CD14-positive monocyte (primary cell): ENCODE data around the genes ZNF776 and ZSCAN1.

- CAGE, long polyA plus RNA: no peak
Measured at GRCh38 chr19:57295087-57295736, 14.9 kb downstream of the ZNF460 start.

- CAGE, long polyA plus RNA: no peak
Measured at GRCh38 chr19:57297559-57298154, 17.4 kb downstream of the ZNF460 start.

GRCh38 chr19:57308068-57308707 is 12.1 kb upstream of the ZNF543 start:
- CAGE, long polyA plus RNA: no peak

DNA sequence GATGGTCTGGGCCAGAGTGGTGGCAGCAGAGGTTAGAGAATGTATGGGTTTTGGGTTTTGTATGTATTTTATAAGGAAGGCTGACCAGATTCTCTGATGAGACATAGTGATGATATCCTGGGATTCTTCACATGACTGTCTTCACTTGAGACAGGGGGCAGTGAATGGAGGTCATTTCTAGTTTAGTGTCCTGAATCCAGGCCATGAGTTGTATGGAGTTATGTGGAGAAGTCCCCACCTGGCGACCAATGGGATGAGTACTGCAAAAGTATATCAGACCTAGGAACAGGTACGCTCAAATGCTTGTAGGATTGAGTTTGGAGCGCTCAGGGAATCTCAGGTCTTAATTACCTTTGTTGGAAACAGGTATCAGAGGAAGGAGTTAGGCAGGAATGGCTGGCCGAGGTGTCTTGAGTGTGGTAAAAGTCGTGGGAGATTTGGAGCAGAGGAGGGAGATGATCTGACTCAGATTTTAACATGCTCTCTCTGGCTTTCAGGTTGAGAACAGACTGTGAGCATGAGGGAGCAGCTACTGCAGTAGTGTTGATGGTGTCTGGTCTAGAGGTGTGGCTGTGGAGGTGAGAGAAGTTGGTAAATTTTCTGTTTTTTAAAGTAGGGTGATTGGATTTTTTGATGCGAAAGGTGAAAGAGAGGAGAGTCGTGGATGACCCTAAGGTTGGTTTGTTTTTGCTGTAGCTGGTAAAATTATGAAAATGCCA is 1.2 kb downstream of the ZNF304 start:
- CAGE, long polyA plus RNA: no peak

DNA sequence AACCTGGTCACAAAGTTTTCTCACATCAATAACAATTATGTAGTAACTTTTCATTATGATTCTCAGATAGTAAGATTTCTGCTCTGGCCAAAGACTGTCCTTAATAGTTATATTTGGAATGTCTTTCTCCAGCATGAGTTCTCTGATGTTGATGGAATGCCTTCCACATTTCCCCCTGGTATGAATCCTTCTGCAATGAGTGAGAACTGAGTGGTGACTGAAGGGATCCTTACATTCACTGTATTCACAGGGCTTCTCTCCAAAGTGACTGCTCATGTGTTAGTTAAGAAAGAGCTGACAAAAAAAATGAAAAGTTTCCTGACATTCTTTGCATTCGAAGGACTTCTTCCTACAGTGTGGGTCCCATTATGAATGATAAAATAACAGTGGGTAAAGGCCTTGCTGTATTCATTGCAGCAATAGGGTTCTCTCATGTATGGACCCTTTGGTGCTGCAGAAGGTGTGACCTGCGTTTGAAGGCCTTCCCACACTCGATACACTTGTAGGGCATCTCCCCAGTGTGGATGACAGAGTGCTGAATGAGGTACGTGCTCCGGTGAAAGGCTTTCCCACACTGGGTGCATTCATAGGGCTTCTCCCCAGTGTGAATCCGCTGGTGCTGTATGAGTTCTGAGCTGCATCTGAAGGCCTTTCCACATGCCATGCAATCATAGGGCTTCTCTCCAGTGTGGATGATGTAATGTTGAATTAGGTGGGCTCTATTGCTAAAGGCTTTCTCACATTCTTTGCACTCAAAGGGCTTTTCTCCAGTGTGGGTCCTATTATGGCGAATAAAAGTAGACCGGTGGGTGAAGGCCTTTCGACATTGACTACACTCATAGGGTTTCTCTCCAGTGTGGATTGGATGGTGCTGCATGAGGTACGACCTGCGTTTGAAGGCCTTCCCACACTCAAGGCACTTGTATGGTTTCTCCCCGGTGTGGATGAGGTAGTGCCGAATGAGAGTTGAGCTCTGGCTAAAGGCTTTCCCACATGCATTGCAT is 12.8 kb downstream of the ZNF550 start:
- CAGE, long polyA plus RNA: no peak

DNA sequence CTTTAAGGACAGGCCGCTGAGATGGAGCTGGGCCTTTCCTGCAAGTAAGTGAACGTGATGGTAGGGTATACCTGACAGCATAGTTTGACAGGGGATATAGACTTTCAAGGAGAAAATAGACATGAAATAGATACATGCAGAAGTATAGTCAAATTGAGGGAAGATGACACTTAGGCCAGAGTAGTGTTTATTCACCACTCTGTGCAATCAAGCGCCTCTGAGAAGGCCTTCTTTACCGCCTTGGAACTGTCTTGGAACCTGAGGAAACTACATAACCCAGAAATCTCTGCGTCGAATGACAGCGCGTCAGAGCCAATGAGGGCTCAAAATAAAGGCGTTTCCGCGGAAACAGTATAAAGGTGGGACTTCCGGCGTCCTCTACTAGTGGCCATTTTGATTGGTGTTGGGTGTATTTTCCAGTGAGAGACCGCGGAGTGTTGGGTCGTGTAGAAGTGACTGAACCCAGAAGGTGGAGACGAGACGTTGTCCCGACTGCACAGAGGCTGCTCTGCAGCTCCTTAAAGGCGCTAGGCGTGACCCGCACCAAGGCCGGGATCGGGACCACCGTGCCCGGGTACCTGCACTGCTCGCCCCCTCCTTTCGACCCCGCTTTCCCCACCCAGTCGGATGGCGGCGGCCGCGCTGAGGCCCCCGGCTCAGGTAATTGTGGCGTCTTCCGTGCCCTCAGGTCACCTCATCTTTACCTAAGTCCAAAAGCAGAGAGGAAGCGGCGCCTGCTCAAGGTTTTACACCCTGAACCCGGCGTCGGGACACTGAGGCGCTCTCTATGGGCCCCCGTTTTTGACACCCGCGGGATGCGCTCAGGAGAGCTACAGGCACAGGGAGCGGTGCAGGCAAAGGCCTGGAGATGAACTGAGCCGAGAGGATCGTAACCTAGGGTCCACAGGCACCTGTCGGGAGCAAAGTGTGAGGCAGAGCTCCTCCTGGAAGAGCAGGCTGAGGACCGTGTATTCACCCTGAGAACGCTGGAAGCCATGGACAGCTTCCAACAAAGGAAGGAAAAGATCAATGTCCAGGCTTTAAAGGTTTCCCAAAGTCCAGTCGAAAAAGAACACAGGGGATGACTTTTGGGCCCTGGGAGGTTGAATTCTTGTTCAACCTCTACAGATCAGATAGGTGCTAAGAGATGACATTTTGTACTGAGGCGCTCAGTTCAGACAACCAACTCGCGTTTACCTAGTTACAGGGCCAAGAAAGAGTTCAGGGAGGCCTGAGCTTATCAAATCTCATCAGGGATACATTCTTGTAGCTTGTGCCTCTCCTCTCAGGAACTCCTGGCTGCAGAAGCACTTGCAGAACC is at the start of gene ZNF776:
ZNF776 (plus strand) TSS at position 384 of the 1,321 bp plus-strand sequence.
- CAGE, long polyA plus RNA: no peak

DNA sequence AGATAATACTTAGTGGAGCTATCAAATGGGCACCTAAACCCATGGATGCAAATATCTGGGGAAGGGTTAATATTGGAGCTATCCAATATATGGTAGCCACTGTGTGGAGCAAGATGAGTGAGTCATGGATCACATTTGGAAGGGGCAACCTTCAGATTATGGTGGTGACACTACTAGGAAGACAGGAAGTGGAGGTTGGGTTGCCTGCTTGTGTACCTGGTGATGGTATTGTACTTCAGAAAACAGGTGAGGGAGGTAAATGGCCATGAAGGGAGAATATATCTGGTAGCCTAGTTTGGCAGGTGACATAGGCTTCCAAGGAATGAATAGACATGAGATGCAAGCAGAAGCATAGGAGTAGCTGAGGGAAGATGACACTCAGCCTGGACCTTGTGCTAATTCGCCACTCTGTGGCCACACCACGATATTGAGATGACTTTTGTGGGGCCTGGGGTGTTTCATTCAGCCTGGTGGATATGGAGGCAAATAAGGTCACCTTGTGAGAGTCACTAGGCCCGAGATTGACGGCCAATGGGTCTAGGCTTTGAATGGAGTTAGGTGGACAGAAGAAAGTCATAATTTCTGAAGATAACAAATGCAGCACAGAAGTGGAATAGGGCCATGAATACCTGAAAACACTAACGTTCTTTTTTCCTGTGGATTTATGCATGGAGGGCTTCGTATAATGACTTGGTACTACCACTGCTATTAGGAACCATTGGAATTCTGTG is 19.0 kb downstream of the ZNF586 start:
- CAGE, long polyA plus RNA: no peak

DNA sequence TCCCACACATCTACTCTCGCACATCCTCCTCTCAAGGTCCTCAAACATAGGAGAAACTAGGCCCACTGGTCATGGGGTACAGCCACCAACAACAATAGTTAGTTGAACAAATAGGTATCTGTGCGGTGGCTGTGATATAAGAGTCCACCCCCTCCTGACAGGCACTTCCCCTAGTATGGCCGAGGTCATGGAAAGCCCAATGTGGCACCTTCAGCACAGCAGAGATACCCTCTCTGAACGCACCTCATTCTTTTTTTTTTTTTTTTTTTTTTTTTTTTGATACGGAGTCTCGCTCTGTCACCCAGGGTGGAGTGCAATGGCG is 1.3 kb downstream of the ZNF552 start:
- CAGE, long polyA plus RNA: no peak

DNA sequence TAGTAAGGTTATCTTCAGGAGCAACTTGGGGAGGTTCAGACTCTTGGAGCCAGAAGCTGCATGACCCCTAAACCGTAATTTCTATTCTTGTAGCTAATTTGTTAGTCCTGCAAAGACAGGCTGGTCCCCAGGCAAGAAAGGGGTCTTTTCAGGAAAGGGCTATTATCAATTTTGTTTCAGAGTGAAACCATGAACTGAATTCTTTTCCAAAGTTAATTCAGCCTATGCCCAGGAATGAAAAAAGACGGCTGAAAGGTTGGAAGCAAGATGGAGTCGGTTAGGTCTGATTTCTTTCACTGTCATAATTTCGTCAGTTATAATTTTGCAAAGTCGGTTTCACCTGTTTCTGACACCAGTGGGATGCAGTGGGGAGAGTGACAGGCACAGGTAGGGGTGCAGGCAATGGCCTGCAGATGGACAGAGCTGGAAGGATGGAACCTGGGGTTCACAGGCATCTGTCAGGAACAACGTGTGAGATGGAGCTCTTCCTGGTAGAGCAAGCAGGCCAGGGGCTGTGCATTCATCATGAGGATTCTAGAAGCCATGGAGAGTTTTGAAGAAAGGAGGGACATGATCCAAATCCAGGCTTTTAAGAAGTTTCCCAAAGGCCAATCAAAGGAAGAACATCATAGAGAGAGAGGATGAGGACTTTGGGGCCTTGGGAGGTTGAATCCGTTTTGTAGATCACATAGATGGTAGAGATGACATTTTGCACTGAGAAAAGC is 1.7 kb downstream of the ZNF587 start:
- CAGE, long polyA plus RNA: no peak

- CAGE, long polyA plus RNA: no peak
Measured at GRCh38 chr19:57870919-57871645, 17.8 kb downstream of the ZNF814 start.

DNA sequence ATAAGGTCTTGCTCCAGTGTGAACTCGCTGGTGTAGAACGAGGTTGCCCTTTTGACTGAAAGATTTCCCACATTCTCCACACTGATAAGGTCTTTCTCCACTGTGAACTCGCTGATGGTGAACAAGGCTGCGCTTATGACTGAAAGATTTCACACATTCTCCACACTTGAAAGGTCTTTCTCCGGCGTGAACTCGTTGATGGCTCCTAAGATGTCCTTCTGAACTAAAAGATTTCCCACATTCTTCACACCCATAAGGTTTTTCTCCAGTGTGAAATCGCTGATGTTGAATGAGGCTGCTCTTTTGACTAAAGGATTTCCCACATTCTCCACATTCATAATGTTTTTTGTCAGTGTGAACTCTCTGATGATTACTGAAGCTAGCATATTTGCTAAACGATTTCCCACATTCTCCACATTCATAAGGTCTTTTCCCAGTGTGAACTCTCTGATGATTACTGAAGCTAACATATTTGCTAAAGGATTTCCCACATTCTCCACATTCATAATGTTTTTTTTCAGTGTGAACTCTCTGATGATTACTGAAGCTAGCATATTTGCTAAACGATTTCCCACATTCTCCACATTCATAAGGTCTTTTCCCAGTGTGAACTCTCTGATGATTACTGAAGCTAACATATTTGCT is 14.9 kb downstream of the ZNF814 start:
- CAGE, long polyA plus RNA: no peak

DNA sequence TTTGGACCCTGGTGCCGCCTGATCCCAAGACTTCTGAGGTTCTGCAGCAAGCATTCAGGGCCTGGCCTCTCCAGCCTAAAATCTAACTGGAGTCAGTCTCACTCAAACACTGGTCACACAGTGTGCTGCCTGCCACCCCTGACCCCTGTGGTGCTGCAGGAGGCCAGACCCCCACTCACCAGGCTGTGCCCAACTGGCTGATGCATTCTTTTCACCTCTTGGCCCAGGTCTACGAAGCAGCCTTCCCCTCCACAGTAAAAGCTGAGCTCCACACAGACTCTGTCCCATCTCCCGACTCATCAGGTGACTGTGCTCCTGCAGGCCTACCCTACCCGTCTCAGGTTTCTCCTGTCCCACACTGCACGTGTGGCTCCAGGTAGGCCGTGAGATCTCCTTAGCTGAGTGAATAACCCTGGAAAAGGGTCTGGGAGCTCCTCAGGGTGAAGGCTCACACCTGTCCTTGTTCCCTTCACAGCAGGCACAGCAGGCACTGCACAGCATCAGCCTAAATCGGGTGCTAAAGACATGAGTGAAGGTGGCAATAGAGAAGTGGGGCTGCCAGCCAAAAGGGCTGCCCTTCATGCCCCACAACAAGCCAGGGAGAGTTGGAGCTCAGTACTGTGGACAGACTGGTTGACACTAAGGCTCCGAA is 3.5 kb downstream of the ZNF606 start:
- CAGE, long polyA plus RNA: no peak

DNA sequence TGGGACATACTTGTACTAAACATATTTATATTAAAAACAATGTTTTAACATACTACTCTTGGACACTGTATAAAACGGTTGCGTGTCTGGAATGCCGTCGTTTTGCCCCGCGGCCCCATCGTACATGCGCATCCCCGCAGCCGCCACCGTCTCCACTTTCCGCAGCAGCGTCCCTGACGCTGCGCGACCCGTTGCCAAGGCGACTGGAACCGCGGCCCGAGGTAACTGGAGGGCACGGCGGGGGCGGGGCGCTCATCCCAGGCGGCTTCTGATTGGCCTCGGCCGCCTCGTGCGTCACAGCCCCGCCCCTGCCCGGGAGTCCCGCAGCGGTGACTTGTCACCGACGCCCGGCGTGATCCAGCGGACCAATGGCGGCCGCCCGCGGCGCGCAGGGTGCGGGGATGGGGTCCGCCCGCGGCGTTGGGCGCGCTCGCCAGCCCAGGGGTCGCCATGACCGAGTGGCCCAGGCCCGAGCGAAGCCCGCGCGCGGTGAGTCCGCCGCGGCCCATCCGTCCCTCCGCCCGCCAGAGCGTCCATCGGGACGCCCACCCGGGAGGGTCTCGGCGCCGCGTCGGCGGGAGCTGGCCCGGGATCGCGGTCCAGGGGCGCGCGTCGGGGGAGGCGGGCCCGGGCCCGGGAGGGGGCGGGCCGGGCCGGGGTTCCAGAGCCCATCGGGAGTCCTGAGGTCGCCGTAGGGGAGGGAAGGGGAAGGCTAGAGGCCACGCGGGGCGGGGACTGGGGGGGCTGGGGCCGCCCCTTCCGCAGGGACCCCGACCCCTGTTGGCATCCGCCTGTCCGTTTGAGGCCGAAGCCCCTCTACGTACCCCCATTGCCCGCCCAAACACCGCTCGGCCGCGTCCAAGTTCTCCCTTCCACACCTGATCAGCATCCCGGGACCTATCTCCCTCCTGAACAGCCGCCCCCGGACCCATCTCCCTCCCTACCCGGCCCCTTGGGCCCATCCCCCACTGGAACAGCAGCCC is at the start of gene ZSCAN1:
ZSCAN1 (plus strand) TSS at position 353 of the 983 bp plus-strand sequence.
- CAGE, long polyA plus RNA: no peak

DNA sequence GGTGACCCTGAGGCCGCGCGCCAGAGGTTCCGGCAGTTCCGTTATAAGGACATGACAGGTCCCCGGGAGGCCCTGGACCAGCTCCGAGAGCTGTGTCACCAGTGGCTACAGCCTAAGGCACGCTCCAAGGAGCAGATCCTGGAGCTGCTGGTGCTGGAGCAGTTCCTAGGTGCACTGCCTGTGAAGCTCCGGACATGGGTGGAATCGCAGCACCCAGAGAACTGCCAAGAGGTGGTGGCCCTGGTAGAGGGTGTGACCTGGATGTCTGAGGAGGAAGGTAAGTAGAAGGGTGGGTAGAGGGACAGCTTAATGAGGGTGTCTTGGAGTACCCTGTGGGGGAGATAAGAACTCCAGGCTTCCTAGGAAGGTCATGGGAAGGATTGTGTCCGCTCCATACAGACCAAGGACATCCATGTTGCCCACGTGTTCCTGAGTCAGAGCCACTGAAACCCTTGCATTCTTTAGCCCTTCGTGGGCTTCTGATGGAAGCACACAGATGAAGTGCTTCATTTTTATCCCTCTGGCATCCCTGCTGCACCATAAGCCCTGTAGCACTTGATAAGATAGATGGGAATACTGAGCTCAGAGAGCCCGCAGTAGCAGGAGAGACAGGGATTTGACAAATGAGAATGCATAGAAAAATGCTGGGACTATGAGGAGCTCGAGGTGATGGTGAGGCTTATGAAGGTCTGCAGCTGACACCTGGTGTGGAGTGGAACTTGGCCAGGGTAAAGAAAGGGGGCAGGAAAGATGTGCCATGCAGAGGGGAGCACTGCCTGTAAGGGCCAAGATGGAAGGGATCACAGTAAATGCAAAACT is 21.6 kb upstream of the ZNF544 start:
- CAGE, long polyA plus RNA: no peak

- CAGE, long polyA plus RNA: start-site peak on the plus strand at chr19:58347306-58347358, 70 and 38 reads in 2 replicates; start-site peak on the plus strand at chr19:58347753-58347782, 27 and 40 reads in 2 replicates
Measured at GRCh38 chr19:58346726-58348095, 6.1 kb downstream of the A1BG start.

DNA sequence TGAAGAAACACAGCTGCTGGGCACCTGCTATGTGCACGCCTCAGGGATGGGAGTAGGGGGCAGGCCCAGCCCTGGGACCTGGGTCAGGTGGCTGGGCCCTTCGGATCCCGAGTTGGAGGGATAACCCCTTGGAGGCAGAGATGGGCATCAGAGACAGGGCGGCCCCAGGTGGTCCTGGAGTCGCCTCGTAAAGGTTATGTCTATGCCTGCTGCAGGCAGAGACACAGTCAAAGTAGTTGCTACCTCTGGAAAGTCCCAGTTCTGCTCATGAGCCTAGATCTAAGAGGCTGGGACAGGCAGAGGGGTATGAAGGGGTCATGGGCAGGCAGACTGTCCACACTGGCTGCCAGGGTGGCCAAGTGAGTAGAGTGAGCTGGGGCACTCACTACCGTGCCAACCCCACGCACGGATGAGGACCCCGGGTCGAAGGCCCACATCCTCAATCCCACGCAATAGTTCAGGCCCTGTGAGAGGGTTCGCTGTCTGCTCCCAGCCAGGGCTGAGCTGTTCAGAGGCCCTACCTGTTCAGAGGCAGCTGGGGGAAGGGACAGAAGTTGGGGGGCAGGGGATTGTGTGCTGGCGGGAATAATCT is 1.3 kb upstream of the RPS5 start:
- CAGE, long polyA plus RNA: no peak

- CAGE, long polyA plus RNA: no peak
Measured at GRCh38 chr19:58392284-58393060, 3.0 kb upstream of the RNF225 start.

- CAGE, long polyA plus RNA: no peak
Measured at GRCh38 chr19:58518623-58519449, 774 bp downstream of the ZBTB45 start.

- CAGE, long polyA plus RNA: start-site peak on the plus strand at chr19:58551600-58551691, 19 and 70 reads in 2 replicates
Measured at GRCh38 chr19:58551470-58552538, 3.1 kb downstream of the CHMP2A start.

DNA sequence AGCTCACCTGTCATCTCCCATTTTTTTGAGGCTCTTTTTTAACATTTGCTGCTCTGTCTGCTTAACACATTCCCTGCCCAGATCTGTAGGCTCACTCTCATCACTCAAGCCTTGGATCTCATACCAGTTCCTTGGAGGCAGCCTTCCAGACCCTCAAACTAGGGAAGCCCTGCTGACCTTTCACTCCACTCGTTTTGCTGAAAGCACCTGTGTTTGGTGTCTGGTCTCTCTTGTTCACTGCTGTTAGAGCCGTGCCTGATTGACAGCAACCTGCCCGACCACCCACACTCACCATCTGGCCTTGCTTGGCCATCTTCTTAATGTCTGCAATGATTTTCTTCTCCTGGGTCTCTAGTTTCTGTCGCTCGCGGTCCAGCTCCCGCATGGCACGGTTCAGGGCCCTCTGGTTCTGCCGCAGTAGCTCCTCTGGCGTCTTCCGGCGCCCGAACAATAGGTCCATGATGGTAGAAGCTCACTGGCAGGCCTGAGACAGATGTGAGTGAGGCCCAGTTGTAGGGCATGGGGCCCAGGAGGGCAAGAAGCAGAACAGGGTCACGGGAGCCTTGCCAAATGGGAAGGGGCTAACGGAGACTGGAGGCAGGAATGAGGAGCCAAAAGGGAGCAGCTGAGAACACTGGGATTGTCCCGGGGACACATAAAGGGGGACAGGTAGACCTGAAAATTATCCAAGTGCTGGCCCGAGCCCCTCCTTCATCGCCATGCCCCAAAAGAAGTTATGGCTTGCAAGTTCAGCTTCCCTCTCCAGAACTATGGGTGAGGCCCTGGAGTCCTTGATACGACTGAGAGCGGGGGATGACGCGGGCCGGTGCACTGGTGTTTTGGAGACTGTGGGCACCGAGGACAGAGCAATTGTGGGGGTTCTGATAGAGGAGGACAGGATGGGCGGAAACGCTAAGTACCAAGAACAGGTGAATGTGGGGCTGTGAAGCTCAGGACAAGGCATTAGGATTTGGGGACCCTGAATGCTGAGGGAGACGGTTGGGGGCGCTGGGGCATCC is 843 bp downstream of the CHMP2A start:
- CAGE, long polyA plus RNA: no peak